Left ventricle myocardium (tissue), 1 donor: Measurements from ENCODE around the genes POMC, DTNB, KIF3C and ADGRF3.

DNA sequence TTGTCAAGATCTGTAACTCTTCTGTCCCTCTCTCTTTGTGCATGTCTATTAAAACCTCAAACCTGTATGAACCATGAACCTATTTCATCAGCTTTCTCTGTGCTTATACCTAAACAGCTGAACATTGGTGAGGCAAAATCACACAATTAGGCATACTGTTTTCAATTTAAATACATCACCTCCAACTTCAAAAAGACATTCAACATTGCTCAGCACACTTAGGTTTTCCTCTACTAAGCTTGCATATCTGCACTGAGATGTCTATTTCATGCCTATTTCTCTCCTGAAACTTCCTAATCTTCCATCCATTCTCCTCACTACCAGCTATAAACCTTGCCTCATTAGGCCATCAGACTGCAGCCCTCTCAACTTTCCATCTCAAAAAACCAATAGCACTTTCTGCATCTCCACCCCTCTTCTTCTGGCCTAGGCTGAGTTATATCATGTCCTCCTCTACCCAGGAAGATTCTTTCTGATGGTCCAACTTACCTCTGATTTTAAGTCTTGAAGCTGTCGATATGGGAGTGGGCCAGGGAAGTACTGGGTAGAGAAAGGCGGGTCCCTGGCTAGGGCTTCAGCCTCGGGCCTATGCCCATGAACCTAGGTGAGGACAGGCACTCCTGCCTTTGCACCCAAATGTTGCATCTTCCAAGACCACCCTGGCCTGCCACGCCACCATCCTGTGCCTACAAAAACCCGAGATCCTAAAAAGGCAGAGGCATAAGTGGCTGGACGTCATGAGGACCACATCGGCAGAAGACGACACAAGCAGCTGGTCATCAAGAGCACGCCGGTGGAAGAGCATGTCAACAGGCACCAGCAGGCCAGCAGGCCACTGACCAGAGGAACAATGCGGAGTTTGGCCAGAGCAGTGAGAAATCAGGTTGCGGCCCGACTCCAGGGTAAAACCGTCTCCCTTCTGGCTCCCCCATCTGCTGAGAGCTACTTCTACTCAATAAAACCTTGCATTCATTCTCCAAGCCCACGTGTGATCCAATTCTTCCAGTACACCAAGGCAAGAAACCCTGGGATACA lies 78.6 kb downstream of the ITSN2 start:
- PRO-cap = no peak

GRCh38 chr2:24282842-24283373 lies 77.4 kb downstream of the ITSN2 start:
- PRO-cap = no peak

DNA sequence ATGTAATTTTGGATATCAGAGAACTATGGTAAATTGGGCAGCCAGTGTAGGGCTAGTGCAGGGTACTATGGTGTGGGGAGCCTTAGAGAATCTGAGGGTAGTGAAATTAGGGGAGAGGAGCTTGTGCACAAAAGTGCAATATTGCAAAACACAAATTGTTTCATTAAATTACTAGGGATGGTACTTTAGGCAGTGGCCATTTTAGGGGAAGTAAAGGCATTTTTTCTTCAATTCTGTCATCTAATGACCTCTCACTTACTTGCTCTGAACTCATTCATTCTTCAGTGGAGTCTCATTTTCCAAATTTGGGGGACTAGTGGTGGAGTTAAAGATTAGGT lies 33.9 kb downstream of the NCOA1 start:
- PRO-cap = no peak

GRCh38 chr2:24747626-24748059 lies 45.5 kb downstream of the PTRHD1 start:
- PRO-cap = no peak

GRCh38 chr2:24886664-24887366 lies 33.2 kb downstream of the ADCY3 start:
- PRO-cap = no peak

DNA sequence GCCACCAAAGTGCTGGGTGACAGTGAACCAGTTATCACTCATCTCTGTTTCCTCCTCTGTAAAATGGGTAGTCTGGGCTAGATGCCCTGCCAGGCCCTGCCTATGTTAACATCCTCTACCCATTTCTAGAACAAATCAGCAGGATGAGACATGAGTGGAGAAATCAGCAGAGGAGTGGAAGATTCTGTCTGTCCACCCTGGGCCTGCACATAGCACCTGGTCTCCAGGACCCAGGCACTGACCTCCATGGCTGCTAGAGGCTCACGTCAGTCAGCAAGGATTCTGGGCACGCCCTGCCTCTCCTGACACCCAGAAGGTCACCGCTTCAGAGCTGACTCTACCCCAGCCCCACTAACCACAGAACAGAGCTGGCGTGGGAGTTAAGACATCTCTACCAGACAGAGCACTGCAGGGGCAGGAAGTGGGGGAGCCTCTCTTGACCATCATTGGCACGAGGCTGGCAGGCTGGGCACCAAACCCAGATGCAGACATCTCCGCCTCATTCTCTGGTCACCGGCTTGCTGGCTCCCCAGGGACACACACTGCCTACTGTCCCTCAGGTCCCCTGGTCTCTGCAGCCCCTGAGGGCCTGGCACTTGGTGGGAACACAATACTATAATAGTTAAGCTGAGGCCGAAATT lies 3.0 kb downstream of the ADCY3 start:
- PRO-cap = no peak

DNA sequence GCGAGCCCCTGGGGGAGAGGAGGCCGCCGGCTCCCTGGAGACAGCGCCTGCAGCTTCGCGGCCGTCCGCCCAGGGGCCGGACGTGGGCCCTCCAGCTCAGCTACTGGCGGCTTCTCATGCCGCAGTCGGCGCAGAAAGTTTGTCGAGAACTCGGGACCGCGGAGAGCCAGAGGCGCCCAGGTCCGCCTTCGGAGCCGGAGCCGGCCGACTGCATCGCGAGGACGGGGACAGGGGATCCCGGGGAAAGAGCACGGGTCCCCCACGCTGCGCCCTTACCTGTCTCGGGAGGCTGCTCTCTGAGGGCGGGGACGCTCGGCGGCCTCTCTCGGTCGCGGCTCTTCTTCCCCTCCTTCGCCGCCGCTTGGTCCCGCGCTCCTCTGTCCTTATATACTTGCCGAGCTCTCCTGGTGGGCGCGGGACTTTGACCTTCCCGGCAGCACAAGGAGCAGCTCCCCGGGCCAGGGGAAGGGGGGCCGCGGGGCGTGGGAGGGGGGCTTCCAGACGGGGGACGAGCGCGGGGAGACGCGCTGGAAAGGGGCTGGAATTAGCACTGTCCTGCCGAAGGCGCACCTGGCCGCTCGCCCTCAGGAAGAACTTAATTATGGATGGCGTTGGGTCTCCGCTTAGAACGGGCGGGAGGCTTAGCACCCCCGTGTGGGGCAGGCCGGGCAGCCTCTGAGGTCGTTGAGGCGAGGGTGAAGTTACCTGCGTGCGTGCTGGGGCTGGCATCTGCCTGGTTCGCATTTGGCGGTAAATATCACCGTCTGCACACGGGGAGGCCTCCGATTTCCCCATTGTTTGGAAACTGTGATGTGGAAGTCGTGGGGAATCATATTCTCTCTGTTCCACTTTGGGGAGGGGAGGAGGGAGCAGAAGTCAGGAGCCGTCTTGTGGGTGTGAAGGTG lies at the start of gene POMC:
Gene POMC, minus strand, starts transcription at position 359 of the 905 bp plus-strand sequence.
- PRO-cap = no peak

- PRO-cap = no peak
Observed at GRCh38 chr2:25362509-25363164, 20.9 kb upstream of the DNMT3A start.

- PRO-cap = no peak
Observed at GRCh38 chr2:25417731-25418284, 76.1 kb upstream of the DNMT3A start.

DNA sequence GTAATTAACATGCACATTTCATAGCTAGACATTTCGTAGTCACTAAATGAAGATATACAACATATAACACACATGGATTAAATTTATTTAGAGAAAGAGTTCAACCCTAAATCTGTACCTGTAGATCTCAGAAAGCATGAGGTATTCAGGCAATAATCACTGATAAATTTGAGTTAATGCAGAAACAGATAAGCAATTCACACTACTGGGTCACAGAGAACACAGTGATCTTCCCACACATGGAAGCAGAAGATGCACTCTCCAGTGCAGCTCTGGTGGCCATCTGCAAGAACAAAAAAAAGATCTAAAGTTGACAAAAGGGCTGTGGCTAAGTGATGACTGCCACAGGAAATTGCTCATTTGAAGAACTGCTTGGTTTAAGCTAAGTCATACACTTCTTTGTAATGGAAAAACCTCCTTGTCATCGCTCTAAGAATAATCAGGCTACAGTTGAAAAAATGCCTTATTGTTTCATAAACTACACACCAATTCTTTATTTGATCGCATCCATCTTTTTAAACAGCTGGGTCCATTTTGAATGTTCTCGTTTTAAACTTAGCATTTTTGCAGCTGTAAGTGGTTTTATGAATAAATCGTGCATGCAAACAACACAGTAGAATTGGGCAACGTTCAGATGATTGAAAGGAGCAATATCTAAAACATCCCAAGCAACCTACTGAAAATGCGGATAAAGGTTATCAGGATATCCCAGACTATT lies 115.1 kb downstream of the DTNB start:
- PRO-cap = no peak

- PRO-cap = no peak
Observed at GRCh38 chr2:25671606-25672089, 1.7 kb downstream of the DTNB start.

DNA sequence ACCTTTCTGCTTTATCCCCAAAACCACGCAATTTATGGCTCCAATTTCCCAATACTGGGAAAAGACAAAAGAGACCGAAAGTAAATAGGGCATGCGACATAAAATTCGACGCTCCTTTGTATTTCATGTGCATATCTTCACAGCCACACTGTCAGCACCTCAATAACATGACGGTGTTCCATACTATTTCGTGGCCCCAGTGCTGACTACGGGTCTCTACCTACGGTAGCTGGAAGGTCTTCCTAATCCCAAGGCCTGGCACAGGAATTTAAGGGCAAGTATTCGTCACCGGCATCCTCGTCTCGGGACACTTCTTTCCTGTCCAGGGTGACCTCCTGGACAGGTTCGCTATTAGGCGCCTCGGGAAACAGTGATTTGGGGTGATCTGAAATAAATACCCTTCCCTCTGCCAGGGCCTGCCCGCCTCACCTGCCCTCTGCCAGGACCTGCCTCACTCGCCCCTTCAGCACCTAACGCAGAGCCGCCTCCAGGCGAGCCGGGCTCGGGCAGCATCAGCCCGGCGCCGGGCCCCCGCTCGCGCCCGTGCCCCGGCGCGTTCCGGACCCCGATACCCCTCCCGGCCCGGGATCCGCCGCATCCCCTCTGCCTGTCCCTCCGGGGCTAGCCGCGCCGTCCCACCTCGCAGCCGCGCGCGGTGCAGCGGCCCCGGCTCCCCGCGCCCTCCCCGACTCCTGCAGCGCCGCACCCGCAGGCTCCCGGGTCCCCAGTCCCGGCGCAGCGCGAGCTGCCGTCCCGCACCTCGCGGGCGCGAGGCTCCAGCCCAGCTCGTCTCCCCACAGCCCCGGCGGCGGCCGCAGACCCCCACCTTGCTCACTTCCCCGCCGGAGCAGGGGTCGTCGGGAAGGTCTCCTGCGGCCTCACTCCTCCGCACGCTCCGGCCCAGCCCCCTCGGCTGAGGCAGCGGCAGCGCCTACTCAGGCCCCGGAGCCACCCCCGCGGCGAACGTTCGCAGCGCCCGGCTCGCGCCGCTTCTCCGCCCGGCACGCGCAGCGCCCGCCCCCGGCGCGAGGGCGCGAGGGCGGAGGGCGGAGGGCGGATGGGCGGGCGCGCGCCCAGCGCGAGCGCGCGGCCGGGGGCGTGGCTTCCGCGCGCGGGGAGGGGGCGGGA lies at the start of gene DTNB:
Gene DTNB, minus strand, starts transcription at position 1,018 of the 1,128 bp plus-strand sequence.
- PRO-cap = unidirectional peak, plus-strand start at position 478 of the sequence; bidirectional peak, plus-strand start outside the sequence, minus-strand start at position 965 of the sequence

GRCh38 chr2:25822109-25823059 lies 55.9 kb downstream of the ASXL2 start:
- PRO-cap = unidirectional peak, plus-strand start at chr2:25822333

DNA sequence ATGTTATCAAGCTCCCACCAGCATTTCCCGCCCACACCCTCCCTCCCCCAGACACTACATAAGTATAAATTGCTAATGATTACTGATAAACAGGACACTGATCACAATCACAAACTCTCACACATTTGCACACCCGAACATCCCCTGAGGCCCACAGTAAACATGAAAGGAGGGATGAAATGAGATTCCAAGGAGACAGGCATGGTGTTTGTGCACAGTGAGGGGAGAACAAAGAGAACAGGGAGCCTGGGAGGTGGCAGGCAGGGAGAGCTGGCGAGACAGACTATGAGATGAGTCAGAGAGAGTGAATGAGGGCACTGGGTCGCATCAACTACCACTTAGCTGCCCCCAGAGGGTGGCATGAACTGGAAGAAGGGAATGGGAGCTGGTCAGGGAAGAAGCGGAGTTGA lies 5.3 kb downstream of the KIF3C start:
- PRO-cap = no peak

GRCh38 chr2:25982323-25983110 lies at the start of gene KIF3C:
KIF3C (minus strand) TSS chr2:25982497.
- PRO-cap = bidirectional peak, plus-strand start at chr2:25982612, minus-strand start at chr2:25982477; unidirectional peak, minus-strand start at chr2:25982687

- PRO-cap = no peak
Observed at GRCh38 chr2:26012404-26013219, 21.3 kb upstream of the RAB10 start.

DNA sequence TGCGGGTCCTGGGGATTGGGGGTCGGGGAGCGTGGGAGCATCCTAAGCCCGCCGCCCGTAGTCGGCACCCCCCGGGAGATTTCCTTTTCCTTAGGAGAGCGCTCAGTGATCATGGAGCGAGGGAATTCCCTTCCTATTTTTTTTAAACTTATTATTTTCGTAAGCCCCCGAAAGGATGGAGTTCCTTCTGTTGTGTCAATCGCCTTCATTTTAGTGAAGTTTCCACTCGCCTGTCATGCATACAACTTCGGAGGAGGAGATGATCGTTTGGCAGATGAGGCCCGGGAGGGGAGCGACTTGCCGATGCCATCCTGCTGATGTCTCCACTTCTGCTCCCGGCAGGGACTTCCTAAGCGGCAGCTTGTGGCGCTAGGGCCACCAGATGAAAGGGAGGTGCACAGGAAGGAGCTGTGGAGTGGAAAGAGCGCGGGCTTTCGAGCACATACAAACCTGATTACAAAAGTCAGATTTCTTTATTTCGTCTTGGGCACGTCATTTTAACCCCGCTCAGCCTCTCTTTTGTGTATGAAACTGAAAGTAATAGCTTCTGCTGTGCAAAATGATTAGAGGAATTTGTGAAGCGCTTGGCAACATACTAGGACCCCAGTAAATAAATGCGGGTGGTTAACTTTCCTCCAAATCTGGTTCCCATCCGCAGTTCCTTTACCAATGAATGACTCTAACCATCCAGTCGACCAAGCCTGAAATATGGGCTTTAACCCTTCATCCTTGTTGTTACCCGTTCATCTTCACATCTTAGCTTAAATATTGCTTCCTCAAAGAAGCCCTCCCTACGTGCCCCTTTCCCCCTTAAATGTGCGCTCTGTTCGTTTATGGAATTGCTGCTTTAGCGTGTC lies at the start of gene ADGRF3:
Gene ADGRF3, minus strand, starts transcription at position 365 of the 857 bp plus-strand sequence.
- PRO-cap = unidirectional peak, minus-strand start at position 347 of the sequence

DNA sequence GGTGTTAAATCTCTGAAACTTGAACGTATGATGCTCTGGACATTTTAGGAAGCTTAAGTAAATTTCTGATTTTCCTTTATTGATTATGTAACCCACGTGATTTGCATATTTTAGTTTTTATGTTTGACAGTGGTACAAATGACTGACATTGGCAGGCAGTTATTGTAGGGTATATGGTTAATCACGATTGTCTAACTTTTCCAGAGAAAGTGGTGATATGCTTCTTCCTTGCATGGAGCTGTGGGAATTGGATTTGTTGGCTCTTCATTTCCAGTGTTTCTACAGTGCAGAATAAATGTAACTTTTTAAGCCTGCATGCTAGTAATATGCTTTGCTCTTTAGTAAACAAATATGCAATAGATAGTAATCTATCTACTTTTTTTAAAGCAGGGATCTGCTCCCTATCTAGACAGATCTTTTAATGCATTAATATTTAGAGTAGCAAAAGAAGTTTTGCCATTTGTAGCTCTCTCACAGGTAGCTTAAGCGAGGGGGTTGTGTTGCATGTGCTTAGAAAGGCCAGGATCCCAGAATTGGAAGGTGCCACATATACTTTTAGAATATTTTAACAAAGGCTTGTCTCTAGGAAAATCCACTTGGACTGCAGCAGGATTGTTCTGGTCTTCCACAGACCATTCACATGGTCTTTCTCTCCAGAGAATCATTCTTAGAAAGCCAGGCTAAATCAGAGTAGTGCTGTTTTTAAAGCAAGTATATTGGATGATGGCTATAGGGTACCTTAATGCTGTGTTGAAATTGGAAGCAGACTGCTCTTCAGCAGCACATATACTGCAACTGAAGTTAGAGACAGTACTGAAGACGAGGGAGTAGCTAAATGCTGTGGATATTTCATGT lies 8.5 kb upstream of the DRC1 start:
- PRO-cap = no peak

DNA sequence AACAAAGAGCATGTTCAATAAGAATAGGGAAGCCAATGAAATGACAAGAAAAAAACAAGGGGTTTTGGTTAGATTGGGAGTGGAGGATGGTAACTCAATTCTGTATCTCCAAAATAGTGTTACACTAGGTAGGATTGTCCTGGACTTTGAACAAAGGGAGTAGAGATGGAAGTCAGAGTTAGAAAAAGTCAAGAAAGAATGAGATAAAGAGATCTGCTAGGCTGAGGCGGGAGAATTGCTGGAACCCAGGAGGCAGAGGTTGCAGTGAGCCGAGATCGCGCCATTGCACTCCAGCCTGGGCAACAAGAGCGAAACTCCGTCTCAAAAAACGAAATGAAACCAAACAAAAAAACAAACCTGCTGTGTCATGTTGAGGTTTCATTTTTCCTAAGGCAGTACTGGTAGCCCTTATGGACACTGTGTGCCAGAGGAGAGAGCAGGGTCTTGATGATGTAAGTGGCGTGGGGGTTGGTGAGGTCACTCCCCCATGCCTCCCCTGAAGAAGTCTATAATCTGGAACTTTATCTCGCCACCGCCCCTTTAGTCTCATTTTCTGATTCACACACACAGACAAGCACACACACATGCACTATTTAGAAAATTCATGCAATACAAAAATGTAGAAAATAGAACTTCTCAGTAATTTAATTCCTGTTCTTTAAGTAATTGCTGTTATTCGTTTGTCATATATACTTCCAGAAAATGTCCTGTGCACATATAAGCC lies 10.5 kb downstream of the DRC1 start:
- PRO-cap = no peak

GRCh38 chr2:26495585-26496264 lies 62.8 kb downstream of the OTOF start:
- PRO-cap = no peak